Calu3 (cell line): ENCODE results near the gene MDM2.

DNA sequence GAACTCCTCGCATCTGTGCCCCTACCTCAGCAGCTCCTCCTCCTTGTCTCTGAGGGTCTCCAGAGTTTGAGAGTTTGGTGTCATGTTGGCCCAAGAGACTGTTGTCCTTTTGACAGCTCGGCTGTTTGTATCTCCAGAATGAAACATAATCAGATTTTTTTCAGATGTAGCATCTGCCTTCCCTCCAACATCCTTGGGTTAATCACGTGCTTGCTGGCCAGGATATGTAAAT, 56.8 kb downstream of the HMGA2 start:
- PRO-cap = no peak

GRCh38 chr12:65948436-65949092, 124.3 kb downstream of the HMGA2 start:
- PRO-cap = bidirectional peak, plus-strand start at chr12:65948914, minus-strand start at chr12:65948659

DNA sequence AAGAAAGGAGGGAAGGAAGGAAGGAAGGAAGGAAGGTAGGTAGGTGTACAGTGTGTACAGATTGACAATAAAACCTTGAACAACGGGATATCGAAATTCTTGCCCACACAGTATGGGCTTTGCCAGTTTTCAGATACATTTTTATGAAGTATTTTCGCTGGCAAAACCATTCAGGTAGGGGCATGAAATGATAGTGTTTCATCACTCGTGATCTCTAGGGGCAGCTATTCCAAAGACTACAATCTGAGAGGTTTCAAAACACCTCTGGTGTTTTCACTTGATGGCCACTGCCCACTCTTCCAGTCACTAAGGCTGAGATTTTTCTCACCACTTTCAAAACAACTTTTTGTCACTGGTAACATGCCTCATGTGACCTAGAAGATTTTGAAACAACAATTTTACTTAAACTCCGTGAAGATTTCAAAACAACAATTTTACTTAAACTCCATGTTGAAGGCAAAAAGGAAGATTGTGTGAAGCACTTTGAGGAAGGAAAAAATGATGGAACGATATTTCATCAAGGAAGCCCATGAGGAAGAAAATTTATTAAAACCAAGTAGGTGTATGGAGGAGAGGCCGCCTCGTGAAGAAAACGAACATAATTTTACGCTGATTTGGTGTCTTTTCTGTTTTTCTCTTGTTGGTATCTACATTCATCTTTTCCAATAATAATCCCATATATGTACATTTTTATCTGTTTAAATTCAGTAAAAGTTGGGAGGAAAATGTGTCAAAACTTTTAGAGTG, 1.2 kb upstream of the IRAK3 start:
- PRO-cap = no peak

DNA sequence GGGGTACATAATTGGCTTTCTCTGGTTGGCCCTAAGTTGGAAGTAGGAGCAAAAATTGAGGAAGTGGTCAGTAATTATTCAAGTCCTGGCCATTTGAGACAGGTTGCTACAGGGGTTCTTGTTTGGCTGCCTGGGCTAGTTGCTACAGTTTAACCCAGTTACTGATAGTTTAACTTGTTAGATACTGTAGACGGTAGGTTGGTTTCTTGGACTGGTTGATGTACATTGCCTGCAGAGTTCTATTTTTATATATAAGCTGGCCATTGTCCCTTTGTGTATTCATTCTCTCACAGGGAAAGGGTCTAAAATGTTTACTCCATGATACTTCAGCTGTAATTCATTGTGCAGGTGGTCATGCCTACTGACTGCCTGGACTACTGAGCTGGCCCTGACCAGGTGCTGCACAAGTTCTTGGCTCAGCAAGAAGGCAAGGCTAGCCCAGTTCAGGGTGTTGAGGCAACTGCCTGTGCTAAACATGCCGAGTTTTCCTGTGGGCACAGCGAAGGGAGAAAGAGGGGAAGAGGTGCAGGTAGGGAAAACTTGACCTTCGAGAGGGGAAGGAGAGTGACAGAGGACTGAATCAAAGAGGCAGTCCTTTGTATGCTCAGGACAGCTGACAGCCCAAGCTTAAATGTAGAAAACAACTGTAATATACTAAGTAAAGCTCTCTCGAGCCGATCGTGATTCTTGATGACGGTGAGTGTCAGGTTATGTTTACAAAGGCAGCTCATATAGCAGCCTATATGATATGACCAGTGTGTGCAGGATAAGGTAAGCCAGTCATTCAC, 2.4 kb downstream of the IRAK3 start:
- PRO-cap = no peak

GRCh38 chr12:66231183-66232103, 42.4 kb downstream of the IRAK3 start:
- PRO-cap = no peak

DNA sequence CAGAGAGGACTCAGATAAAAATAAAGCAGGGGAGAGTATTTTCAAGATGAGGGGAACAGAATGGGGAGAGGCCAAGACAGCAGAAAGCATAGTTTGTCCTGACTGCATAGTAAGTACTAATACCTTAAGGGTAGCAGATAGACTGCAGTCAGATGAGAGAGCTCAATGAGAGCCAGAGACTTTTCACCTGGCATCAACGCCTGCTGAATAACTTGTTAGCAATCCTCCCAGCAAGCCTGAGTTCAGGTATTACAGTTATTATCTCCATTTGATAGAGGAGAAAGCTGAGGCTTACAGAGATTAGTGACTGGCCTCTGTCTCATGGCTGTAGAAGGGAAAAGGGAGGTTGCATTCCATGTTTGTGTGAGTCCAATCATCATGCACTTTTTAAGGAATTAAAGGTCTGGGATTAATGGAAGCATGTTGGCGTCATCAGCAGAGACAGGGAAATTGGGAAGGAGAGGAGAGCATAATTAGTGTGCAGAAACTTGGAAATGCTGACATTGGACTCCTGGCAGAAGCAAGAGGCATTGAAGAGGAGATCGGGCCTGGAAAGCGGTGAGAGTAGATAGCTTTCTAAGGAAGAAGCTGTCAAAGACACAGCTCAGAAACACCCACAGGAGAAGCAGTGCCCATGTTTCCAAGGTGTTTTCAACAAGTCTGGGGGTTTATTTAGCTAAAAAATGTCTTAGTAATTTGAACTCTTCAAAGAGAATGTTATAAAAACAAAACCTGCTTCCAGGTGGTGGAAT, 49.3 kb downstream of the IRAK3 start:
- PRO-cap = no peak

GRCh38 chr12:66286034-66286381, 16.3 kb upstream of the HELB start:
- PRO-cap = no peak

DNA sequence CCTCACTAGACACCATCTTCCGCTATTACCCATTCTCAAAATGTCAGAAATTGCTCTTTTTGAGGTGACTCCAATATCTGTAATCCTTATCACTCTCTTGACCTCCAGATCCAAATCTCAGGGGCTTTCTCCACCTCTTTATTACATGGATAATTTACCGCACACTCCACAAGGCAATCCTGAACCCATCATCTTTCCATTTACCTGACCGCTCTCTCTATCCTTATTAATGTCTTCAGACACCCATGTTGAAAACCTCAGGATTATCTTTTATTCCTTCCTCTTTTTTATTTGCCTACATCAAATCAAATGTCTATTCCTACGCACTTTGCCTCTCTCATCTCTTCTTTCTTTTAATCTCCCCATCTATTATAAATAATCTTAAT, 237.7 kb upstream of the CAND1 start:
- PRO-cap = no peak

DNA sequence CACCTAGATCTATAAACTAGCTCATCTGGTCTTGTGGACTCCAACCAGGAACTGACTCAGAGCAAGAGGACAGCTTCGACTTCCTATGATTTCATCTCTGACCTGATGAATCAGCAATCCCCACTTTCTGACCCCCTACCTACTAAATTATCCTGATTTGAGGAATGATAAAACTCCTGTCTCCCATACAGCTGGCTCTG, 117.8 kb downstream of the DYRK2 start:
- PRO-cap = no peak

GRCh38 chr12:68175342-68176238, 16.1 kb upstream of the IFNG start:
- PRO-cap = no peak

DNA sequence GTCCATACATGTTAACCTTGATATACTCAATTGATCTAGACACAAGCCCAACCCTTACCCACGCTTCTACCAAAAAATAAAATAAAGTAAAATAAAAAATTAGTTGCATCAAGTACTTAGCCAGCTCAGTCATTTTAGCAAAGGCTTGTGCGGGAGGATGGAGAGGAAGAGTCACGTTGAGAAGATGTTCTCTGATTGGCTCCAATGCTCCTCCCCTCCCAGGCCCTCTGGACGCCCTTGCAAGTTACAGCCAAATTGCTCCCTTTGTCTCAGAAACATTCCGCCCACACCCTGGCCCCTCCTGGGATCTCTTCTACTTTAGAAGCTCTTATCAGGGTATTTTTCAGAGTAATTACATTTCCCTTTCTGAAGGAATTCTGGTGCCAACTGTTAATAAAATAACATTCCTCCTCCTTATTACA, 72.0 kb upstream of the RAP1B start:
- PRO-cap = no peak

GRCh38 chr12:68591537-68592252, 19.0 kb upstream of the RAP1B start:
- PRO-cap = no peak

GRCh38 chr12:68625845-68626111, 15.1 kb downstream of the RAP1B start:
- PRO-cap = no peak

DNA sequence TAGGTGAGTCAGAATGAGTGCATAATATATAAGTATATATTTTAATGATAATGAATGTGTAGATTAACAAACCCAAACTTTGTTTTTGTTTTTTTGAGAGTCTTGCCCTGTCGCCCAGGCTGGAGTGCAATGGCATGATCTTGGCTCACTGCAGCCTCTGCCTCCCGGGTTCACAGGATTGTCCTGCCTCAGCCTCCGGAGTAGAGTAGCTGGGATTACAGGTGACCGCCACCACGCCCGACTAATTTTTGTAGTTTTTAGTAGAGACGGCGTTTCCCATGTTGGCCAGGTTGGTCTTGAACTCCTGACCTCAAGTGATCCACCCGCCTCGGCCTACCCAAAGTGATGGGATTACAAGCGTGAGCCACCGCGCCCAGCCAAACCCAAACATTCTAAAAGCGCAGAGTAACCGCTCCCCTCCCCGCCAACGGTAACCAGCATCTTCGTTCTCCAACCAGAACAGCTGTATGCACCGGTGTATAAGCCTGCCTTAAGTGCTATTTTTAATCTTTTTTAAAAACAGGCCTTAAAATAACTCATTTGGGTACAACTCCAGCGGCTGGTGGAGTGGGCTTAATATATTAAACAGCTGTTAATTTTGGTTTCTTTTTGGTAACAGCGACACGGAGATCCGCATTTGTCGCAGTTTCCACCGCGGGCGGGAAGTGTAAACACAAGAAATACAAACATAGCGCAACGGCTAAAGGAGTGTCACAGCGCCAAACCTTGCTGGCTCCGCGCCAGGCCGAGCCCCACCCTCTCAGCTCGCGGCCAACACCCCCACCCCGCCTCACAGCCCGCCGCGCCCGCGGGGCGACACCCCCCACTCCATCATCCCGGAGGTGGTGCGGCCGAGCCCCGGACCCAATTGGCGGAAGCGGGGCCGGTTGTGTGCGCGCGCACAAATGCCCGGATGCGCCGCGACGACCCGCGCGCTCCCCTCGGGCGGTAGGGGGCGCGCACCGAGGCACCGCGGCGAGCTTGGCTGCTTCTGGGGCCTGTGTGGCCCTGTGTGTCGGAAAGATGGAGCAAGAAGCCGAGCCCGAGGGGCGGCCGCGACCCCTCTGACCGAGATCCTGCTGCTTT, at the start of gene MDM2:
Gene MDM2 (plus strand): TSS at position 954 of the 1,086 bp plus-strand sequence.
- PRO-cap = bidirectional peak, plus-strand start at position 606 of the sequence, minus-strand start at position 394 of the sequence; bidirectional peak, plus-strand start at position 1,001 of the sequence, minus-strand start at position 660 of the sequence

DNA sequence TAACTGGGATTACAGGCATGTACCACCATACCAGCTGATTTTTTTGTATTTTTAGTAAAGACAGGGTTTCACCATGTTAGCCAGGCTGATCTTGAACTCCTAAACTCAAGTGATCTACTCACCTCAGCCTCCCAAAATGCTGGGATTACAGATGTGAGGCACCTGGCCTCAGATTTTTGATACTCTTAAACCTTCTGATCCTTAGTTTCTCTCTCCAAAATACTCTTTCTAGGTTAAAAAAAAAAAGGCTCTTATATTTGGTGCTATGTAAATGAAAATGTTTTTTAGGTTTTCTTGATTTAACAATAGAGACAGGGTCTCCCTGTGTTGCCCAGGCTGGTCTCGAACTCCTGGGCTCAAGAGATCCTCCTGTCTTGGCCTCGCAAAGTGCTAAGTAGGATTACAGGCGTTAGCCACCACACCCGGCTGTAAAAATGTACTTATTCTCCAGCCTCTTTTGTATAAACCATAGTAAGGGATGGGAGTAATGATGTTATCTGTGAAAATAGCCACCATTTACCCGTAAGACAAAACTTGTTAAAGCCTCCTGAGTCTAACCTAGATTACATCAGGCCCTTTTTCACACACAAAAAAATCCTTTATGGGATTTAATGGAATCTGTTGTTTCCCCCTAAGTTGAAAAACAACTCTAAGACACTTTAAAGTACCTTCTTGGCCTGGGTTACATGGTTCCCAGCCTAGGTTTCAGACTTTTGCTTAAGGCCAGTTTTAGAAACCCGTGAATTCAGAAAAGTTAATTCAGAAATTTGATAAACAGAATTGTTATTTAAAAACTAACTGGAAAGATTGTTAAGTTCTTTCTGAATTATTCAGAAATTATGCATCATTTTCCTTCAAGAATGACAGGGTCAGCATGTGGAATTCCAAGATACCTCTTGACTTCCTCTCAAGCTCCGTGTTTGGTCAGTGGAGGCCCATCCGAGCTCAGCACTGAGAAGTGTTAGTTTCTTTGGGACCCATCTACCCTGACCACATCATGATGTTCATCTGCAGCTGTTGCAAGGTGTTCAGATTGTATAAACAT, 33.3 kb downstream of the MDM2 start:
- PRO-cap = no peak

- PRO-cap = no peak
Measured at GRCh38 chr12:68842018-68842910, 34.3 kb downstream of the MDM2 start.

DNA sequence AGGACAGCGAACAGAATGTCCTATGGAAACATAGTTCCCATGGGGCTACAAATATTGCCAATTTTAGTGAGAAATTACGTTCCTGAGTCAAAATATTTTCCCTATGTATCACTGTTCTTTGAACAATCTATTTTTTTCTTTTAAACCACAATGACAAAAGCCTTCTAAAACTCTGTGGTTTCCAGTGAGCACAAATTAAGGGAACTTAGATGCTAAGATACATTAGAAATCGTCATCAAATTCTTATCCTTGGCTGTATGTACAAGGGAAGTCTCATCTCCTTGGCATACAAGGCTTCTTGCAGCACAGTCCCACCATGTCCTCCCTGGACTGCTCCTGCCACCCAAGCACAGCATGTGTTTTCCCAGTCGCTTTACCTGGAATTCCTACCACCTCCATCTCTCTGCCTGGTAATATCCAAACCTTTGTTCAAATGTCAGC, 17.9 kb downstream of the CPM start:
- PRO-cap = no peak

- PRO-cap = no peak
Measured at GRCh38 chr12:69008366-69009061, 75.5 kb upstream of the CPM start.

DNA sequence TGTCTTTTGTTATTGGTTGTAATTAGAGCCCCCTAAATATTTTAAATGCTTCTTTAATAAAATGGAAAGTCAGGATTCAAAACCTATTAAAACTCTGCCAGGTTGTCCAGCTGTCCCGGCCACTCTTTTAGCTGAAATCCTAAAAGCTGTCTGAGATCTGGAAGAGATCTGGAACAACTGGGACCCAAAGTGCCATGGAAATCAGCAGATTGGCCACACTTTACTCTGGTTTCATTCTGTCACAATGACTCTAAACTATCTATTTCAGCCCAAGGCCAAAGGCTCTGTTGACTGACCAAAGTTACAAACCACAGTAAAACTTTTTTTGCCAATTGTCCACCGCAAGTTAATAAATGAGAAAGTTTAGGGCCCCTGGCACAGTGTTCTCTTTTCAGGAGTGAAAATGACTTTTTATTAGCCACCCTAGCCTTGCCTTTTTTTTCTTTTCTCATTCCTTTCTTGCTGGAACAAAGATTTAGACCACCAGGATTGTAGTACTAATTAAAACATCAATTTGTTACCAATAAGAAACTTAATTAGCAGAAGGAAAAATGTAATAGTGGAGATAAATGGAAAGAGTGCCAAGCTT, 113.4 kb upstream of the CPM start:
- PRO-cap = no peak

DNA sequence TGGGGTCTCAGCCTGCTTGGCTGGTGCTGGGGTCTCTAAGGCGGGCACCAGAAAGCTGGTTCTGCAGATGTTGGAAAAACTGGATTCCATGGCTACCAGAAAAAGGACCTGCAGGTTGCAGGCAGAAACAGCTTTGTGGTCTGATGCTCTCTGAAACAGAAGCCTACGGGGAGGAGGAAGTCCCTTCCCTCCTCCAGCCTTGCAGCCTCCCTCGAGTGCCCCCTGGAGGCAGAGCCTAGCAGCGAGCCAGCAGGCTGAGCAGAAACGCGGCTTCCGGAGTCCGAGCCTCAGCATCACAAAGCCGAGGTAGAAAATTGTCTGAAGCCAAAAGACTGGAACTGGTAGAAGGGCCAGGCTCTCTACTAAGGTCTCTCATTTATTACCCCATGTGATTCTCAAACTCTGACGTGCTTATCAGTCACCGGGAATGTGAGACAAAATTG, 82.3 kb upstream of the CPSF6 start:
- PRO-cap = unidirectional peak, plus-strand start at position 261 of the sequence